Fallopian tube (tissue), 1 donor: ENCODE measurements around a stretch of chr16.

- PRO-cap, result no peak
Observed at GRCh38 chr16:11371620-11372239, 26.5 kb downstream of the RMI2 start.

DNA sequence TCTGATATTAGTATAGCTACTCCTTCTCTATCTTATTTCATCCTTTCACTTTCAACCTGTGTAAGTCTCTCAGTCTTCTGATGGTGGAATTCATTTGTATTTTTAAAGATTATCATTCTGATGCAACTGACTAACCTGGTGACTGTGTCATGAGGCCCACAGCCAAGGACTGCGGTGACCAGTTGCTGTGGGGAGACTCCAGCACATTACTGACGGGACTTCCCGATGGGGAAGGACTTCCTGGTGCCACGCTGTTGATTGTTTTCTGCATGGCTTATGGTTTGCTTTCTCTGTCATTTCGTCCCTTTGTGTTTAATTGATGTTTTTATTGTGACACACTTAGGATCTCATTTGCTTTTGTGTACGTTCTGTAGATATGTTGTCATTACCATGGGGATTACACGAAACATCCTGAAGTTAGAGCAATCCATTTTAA, 34.2 kb downstream of the RMI2 start:
- PRO-cap, result no peak

GRCh38 chr16:11540868-11541231, 13.8 kb upstream of the ENSG00000188897 start:
- PRO-cap, result no peak

DNA sequence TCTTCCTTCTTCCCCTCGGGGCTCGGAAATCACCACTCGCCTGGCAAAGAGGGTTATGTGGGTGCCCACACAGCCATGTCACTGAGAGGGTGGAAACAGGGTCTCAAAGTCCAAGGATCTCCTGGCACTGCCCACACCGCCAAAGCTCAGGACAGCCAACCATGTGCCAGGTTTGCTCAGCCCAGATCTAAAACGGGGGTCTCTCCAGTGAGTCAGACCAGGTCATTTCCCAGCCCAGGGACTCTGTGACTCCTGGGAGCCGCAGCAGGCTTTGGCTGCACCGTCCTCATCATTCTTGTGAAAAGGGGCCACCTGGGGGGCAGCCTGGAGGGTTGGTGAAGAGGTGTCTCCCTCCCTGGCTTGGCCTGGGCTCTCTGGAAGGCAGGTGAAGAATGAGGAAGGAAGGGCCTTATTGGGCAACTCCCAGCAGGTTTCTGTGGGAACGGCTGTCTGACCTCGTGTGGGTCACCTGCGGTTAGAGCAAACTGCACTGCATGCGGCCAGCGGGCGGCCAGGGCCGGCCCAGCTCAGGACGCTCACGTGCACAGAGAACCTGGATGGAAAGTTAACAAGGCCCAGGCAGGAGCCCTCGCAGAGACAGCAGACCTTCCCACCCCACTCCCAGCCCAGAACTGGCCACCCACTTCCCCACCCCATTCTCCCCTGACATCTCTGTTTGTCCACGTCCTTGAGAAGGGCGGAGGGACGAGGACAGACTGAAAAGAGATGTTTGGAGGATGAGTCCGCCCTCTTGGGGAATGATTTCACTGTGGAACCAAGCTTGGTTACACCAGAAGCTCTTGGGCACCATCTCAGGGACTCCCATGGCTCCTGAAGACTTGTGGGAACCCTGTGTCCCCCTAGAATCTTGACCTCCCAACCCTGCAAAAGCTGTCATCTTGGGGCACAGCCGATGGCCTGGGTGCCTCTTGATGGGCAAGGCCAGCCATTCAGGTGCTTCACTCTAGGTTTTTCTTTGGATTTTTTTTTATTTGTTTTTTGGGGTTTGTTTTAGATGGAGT, 25.6 kb upstream of the LITAF start:
- PRO-cap, result bidirectional peak, plus-strand start at position 483 of the sequence, minus-strand start at position 376 of the sequence

DNA sequence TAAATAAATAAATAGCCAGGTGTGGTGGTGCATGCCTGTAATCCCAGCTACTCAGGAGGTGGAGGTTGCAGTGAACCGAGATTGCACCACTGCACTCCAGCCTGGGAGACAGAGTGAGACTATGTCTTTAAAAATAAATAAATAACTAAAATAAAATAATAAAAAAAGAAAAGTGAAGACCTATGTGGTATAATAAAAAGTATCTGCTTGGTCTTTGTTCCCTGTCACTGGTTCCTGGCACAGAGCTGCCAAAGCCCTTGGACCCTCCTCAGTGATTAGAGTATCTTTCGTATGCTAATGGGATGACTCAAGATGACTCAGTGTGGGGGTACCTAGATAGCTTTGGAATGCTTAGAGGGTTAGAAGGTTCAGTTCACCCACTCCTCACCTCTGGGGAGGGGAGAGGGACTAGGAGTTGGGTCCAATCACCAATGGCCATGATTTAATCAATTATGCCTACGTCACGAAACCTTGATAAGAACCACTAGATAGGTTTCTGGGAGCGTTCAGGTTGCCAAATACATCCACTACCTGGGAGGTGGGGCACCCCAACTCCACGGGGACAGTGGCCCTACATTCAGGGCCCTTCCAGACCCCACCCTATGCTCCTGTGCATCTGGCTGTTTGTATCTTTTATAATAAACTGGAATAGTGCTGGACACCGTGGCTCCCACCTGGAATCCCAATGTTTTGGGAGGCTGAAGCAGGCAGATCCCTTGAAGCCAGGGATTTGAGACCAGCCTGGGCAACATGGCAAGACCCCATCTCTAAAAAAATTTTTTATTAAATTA, 29.0 kb upstream of the LITAF start:
- PRO-cap, result no peak

DNA sequence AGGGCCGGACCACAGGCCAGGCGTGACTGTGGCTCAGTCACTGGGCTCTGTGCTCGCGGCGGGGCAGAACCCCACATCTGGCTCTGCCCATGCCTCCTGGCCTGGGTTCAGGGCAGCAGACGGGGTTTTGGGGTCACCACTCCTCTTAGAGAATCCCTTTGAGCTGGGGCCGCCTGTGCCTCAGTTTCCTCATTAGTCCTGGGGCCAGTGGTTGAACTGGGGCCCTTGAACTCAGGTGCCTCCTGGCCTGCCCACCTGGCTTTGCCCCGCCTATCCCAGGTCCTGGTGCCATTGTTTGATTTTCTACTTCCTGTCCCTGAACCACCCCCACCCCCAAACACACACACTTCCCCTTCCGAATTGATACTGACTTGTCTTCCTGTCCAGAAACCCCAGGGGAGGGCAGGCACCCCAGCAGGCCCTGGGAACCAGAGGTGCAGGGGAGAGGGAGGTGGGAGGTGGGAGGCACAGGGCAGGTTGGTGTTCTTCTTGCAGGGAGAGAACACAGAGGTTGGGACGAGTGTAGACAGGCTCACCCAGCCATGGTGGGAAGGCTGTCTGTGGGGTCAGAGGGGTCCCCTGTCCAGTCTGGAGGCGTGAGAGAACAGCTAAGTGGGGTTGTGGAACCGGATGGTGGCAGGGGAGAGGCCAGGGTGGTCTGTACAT, 4.5 kb downstream of the SNN start:
- PRO-cap, result no peak

- PRO-cap, result no peak
Observed at GRCh38 chr16:11673812-11674487, 5.7 kb downstream of the SNN start.

GRCh38 chr16:11681560-11681968, 13.3 kb downstream of the SNN start:
- PRO-cap, result no peak

DNA sequence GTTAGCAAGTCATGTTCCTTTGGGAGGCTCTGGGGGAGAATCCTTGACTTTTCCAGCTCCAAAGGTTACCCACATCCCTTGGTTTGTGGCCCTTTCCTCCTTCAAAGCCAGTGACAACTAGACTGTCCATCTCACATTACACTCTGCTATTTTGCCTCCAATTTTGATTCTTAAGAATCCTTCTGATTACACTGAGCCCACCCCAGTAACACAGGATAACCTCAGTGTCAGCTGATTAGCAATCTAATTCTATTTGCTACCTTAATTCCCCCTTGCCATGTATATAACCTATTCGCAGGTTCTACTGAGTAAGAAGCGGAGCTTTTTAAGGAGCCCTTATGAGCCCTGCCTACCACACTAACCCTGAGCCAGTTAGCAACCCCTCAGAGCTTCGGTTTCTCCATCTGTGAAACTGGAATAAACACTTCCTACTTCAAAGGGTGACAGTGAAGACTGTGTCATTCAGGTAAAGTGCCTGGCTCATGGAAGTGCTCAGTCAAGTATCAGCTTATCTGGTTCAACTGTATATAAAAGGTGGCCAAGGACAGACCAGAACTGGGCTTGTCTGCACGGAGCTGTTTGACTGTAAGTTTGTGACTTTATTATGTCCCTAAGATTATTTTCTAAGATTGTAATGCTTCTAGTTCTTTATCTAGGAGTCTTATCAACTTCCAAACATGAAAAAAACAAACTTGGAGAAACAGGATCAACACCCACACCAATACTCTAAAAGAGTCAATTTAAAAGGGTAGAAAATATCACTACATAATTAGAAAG, 31.1 kb downstream of the TXNDC11 start:
- PRO-cap, result no peak

- PRO-cap, result no peak
Observed at GRCh38 chr16:11730902-11731306, 11.8 kb downstream of the TXNDC11 start.

GRCh38 chr16:11748190-11749021, 5.7 kb upstream of the TXNDC11 start:
- PRO-cap, result no peak

DNA sequence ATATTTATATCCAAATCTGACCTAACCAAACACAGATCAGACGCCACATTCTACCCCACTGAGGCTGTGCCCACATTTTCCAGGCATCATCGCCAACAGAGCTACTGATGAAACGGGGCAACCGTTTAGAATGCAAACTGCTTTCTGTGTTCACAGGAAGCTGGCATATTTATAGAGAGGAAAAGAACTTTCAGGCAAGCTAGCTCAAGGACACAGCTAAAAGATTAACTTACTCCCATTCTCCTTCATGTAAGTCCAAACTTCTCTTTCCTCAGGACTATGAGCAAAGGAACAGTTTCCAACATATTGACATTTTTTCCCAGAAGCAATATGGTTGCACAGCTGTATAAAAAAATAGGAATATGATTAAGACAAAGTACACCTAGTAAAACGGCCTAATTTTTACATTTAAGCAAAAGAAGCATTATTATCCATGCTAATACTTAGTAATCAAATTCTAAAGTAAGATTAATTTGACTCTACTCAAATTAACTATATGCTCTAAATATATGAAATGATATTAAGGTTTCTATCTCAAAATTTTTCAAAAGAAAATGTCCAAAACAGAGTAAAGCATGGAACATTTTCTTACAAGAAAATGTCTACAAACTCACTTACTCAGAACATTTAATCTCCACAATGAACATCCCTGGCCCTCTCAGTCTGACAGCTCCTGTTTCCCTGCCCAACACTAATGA, 15.7 kb upstream of the TXNDC11 start:
- PRO-cap, result no peak

- PRO-cap, result no peak
Observed at GRCh38 chr16:11841830-11842321, 9.5 kb downstream of the RSL1D1 start.

DNA sequence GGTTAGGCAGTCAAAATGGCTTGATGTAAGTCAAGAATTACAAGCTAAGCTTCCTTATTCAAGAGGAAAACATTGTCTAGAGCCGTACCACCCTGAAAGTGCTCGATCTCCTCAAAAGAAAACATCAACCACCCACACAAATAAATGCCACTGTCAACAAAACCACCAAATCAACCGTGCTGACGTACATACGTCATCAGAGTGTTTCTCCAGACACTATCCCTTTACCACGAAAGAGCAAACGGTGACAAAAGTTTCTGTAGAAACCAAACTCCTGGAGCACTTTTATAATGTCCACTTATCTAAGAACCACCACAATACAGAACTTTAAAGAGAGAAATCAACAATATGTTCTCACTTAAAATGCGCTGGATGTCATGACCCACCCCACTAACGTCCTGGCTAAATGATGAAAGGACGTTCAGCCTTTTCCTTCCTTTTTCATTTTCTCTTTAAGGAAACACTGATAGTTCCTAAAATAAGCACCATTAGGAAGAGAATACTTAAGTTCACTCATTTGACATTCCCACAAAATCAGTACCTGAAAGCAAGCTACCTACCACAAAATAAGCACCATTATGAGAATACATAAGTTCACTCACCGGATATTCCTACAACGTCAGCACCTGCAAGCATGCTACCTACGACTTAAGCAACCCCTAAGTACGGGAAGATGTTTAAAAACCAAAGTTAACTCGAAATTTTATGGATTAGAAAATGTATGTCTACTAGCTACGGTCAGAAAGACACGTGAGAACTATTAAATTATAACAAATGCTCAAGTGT, 1.8 kb downstream of the GSPT1 start:
- PRO-cap, result no peak

DNA sequence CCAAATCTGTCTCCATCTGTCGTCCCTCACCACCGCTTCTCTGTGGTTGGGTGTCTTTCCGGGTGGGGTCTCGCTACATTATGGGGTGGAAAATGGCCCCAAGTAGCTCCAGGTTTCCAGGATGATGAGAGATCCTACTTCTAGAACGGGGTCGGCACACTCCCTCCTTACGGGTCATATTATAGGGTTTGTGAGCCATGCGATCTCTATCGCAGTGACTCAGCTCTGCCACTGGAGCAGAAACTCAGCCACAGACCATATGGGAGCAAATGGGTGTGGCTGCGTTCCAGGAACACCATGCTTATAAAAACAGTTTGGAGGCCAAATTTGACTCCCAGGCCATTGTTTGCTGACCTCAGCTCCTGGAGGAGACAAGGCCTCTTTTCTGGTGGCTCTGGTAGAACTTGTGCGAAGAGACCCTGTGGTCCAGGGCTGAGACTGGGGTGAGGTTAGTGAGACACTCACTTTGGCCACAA, 60.5 kb downstream of the SNX29 start:
- PRO-cap, result no peak

- PRO-cap, result no peak
Observed at GRCh38 chr16:12119342-12120126, 143.0 kb downstream of the SNX29 start.

- PRO-cap, result no peak
Observed at GRCh38 chr16:12126230-12126712, 149.7 kb downstream of the SNX29 start.

- PRO-cap, result no peak
Observed at GRCh38 chr16:12211734-12212133, 235.2 kb downstream of the SNX29 start.

DNA sequence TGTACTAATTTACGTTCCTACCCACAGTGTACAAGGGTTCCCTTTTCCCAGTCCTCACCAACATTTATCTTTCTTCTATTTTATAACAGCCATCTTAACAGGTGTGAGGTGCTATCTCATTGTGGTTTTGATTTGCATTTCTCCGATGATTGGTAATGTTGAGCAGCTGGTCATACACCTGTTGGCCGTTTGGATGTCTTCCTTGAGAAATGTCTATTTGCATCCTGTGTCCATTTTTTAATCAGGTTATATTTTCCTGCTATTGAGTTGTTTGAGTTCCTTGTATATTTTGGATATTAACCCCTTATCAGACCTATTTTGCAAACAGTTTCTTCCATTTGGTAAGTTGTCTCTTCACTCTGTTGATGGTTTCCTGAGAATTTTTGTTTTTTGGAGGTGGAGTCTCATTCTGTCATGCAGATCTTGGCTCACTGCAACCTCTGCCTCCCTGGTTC, 279.5 kb downstream of the SNX29 start:
- PRO-cap, result no peak

DNA sequence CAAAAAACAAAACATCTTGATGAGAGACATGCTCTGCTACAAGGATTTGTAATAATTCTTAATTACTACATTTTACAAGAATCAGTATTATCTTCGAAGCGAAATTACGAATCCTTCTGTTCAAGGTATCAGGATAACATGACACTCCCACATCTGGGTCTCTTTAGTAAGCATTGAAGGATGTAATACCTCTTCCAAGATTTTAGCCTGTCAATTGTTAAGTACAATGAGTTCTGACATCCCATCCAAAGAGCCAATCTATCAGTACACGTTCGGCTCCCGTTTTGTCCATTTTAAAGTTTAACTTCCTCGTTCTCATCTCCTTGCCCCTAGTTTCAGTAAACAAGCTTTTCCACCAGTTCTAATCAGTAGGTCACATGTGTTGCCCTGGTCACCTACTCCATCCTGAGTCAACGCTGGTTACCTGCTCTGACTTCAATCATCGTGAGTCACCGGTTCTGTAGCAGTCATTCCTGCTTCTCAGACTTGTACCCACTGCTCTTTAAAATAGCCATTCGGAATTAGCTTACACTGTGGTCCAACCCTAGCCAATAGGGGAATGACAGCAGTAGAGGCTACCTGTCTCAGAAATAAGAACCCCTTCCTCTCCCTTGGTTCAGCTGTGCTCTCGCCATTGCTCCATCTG, 191.2 kb downstream of the CPPED1 start:
- PRO-cap, result bidirectional peak, plus-strand start at position 438 of the sequence, minus-strand start at position 295 of the sequence